Measurements from ENCODE around the gene PAGE5.

DNA sequence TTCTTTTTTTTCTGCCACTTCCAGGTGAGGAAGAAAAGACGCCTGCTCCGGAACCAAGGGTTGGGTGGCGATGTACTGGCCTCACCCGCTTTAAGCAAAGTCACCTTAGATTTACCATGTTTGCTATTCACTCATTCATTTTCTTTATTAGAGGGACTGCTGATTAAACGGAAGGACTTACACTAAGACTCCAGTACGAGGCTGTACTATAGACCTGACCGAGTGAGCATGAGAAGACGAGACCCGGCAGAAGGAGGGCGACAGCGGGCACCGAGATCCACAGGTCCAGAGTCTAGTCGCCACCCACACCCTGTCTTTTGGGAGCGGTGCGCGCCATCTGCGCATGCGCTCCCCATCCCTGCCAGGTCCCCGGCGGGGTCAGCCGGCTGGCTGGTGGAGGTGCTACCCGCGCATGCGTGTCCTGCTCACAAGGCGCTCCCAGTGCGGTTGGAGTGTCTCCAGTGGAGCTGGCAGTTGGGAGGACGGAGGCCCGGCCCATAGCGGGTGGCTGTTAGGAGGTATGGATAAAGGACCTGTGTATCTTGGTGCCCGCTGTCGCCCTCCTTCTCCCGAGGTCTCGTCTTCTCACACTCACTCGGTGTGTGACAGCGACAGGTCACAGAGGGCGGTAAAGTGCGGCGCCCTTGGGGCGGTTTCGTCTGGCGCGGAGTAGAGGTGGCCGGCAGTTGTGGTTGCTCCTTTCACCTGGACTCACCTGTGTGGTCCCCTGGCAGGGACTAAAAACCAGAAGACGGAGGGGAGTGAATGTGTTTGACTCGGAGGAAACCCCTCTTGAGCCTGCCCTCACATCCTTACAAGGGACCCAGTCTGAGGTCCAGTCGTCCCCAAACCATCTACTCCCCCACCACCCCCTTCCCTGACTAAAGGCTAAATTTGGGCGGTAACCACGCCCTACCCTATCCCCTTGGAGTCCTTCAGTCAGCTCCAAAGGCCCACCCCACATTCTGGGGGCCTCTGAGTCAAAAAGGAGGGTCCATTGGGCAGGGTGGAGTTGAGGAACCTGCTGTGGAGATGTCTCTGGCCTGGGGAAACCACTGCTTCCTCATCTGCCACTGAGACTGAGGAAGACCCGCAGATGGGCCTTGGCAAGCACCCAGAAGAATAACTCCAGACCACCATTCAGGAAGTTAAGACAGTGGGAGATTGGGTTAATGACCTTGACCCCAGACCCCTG lies 7.6 kb upstream of the HSD17B10 start:
- PRO-cap: bidirectional peak, plus-strand start at position 464 of the sequence, minus-strand start at position 319 of the sequence
- RAMPAGE, long total RNA, 2 experiments: no peak in any of the 2 experiments

DNA sequence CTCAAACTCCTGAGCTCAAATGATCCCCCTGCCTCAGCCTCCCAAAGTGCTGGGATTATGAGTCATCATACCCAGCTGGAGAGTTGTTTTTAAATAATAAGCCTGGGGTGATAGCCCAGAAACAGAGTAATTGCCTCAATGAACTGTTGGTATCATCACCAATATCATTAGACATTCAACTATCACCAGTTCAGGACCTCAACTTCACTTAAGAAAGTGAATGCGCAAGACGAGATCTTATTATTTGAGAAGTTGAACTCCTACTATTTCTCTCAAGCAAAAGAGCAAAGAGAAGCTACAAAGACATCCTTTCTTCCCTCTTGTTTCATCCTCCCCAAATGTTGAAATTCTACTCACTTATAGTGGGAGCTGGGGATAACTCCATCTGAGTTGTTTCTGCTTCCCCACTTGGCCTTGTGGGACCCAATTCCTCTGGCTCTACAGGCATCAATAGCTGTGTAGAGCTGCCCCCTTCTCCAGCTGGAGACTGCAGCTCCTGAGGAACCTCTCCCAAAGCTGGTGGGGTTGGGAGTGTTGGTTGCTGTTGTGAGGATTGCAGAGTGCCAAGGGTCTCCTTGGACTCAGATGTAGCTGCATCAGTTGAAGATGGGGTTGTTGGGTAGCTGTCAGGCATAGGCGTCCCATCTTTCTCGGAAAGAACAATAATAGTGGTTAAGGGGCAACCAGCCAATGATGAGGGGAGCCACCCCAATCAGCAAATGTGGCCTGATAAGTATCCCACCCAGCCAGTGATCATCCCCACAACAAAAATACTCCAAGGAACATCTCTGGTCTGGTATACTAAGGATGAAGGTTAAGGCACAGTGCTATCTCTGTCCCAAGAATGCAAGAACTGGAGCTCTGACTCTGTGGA lies 120.3 kb upstream of the HSD17B10 start:
- PRO-cap: no peak
- RAMPAGE, long total RNA, 2 experiments: no peak in any of the 2 experiments

DNA sequence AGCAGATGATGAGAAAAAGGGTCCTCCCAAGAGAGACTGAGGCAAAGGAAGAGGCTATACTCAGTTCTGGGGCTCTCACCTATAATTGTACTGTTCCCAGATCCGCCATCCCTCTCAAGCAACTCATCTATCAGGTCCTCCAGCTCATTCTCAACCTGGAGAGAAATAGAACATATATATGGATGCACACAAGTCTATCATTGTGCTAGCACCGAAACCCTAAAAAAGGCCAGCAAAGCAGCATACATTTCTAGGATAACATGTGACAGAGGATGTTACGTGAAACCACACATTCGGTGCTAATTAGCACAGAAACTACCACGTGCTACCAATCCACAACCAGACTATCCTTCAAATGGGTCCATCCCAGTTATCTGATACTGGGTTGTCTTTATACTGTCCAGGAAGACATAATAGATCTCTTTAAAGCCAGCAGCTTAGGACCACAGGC lies 122.8 kb downstream of the HUWE1 start:
- PRO-cap: no peak
- RAMPAGE, long total RNA, 2 experiments: no peak in any of the 2 experiments

- PRO-cap: no peak
- RAMPAGE, long total RNA, 2 experiments: no peak in any of the 2 experiments
Measured at GRCh38 chrX:53716385-53716817, 29.9 kb upstream of the HUWE1 start.

GRCh38 chrX:54043274-54043744 lies 964 bp downstream of the PHF8 start:
- PRO-cap: no peak
- RAMPAGE, long total RNA, 2 experiments: no peak in any of the 2 experiments

- PRO-cap: no peak
- RAMPAGE, long total RNA, 2 experiments: no peak in any of the 2 experiments
Measured at GRCh38 chrX:54180942-54181839, 1.9 kb downstream of the FAM120C start.

DNA sequence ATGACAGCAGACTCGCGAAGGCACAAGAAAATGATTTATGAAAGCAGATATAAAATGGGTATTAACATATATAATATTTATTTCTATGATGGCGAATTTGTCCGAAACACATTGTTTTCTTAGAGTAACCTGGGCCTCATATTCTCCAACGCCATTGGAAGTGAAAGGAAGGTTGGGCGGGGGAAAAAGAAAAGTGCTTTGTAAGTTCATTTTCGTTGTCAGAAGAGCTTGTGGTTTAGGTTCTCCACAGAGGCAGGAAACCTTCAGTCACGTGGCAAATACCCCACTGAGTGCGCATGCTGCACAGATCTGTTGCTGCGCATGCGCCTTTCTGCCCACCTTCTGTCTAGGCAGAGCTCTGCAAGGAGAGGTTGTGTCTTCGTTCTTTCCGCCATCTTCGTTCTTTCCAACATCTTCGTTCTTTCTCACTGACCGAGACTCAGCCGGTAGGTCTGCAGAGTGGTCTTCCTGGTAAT lies at the start of gene PAGE5:
TSS of gene PAGE5 (plus strand) at position 340 of the 476 bp plus-strand sequence.
- PRO-cap: no peak
- RAMPAGE, long total RNA, 2 experiments: start-site peak on the plus strand in 1 of 2 experiments, centred at position 350 of the sequence, 26 reads per replicate

DNA sequence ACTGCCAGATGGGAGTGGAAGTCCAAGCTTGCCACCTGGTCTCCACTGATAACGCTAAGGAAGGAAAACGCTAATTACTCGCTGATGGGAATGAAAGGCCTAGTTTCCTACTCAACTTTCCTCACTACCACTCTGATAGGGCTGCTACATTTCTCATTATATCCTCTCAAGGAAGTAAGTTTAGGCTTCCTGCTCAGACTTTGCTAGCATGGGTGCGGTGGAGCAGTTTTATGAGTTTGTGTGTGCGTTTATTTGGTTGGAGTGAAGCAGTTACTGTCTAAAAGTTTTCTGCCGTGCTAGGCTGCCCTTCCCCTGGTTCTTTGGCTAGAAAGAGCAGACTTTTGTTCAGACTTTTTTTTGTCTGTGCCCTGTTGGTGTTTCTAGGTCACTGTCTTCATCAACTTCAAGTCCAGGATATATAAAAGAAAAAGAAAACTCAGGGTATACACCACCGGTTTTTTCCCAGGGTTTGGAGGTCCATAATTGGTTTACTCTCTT lies 62.5 kb upstream of the PAGE3 start:
- PRO-cap: no peak
- RAMPAGE, long total RNA, 2 experiments: no peak in any of the 2 experiments

GRCh38 chrX:55342605-55343234 lies 78.0 kb upstream of the PAGE3 start:
- PRO-cap: no peak
- RAMPAGE, long total RNA, 2 experiments: no peak in any of the 2 experiments

- PRO-cap: no peak
- RAMPAGE, long total RNA, 2 experiments: no peak in any of the 2 experiments
Measured at GRCh38 chrX:55522480-55523053, 32.9 kb upstream of the USP51 start.

GRCh38 chrX:55908600-55909648 lies 191.4 kb downstream of the RRAGB start:
- PRO-cap: no peak
- RAMPAGE, long total RNA, 2 experiments: no peak in any of the 2 experiments

GRCh38 chrX:56728751-56729094 lies 320 bp upstream of the NBDY start:
- PRO-cap: no peak
- RAMPAGE, long total RNA, 2 experiments: no peak in any of the 2 experiments

DNA sequence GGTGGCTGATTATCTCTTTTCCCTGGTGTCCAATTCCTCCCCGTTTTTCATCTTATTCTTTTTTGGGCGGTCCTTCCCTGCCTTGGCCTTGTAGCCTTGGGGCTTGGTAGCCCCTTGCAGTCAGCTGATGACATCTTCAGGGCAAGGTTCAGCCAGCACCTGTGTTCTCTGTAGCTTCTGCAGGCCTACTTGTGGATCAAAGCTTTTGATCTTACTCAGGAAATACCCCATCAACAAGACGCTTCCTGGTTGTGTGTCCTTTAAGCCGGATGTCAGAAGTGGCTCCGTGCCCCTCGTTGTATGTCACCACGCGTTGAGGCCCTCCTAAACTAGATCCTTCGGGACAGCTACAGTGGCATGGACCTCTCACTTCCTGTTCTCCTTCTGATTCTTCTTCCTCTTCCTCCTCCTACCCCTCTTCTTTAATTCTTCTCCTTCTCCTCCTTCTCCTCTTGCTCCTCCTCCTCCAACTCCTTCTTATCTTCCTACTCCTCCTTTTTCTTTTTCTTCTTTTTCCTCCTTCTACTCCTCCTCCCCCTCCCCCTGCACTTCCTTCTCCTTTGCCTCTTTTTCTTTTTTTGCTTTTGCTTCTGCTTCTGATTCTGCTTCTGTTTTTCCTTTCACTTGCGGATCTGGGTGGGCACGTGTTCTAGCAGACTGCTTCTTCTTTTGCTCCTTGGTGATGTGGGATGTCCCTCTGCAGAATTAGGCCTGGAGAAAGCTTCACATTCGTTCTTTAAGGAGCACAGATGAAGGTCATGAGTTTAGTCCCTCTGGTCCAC lies 36.4 kb downstream of the NBDY start:
- PRO-cap: no peak
- RAMPAGE, long total RNA, 2 experiments: no peak in any of the 2 experiments

- PRO-cap: no peak
- RAMPAGE, long total RNA, 2 experiments: no peak in any of the 2 experiments
Measured at GRCh38 chrX:56782941-56784027, 54.2 kb downstream of the NBDY start.

DNA sequence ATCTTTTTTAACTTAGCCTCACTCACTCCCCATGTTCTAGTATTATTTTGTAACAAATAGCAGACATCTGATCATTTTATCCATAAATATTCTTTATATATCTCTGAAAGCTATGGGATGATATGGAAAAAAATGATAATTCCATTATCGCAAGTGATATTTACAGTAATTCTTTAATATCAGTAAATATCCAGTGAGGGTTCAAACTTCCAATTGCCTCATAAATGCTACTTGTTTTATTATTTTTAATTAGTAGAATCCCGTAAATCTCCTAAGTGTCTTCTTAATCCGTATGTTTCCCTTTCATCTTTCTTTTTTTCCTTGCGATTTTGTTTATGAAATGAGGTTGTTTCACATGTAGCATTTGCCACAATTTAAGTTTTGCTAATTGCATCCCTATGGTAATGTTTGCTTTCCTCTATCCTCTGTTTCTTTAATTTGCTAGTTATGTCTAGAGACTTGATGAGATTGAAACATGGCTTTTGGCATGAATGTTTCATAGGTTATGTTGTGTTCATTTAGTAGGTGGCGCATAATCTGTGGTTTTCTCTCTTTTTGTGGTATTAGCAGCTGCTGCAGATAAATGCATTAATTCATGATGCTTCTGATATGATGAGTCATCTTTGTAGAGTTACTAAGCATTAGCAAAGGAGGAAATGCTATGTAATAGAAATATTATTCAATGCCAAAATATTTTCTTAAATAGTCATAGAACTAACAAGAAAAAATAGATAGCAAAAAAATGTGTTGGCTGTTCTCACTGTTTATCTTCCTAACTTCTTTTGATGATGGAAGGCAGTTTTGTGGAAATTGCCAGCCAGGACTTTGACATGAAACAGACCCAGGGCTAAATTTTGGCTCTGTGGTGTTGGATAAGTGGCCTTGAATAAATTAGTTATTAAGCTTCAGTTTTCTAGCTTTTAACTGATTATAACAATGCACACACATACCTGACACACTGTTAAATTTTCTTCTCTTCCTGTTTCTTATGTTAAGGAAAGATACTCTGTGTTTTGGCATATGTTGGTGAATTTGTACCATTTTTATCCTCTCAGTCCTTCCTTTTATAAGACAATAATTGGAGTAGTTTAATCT lies 3.5 kb downstream of the ZXDB start:
- PRO-cap: no peak
- RAMPAGE, long total RNA, 2 experiments: no peak in any of the 2 experiments

GRCh38 chrX:64192009-64192826 lies 13.3 kb downstream of the AMER1 start:
- PRO-cap: no peak
- RAMPAGE, long total RNA, 2 experiments: no peak in any of the 2 experiments

- PRO-cap: bidirectional peak, plus-strand start at chrX:64206007, minus-strand start at chrX:64205708
- RAMPAGE, long total RNA, 2 experiments: start-site peak on the plus strand in 2 of 2 experiments, at chrX:64205955-64206011 at its widest, 30 to 31 reads per replicate
Measured at GRCh38 chrX:64205816-64206514, 457 bp upstream of the AMER1 start.

- PRO-cap: no peak
- RAMPAGE, long total RNA, 2 experiments: no peak in any of the 2 experiments
Measured at GRCh38 chrX:64931184-64931723, 45.0 kb downstream of the ZC4H2 start.

- PRO-cap: no peak
- RAMPAGE, long total RNA, 2 experiments: no peak in any of the 2 experiments
Measured at GRCh38 chrX:65671718-65672386, 4.4 kb downstream of the MSN start.

DNA sequence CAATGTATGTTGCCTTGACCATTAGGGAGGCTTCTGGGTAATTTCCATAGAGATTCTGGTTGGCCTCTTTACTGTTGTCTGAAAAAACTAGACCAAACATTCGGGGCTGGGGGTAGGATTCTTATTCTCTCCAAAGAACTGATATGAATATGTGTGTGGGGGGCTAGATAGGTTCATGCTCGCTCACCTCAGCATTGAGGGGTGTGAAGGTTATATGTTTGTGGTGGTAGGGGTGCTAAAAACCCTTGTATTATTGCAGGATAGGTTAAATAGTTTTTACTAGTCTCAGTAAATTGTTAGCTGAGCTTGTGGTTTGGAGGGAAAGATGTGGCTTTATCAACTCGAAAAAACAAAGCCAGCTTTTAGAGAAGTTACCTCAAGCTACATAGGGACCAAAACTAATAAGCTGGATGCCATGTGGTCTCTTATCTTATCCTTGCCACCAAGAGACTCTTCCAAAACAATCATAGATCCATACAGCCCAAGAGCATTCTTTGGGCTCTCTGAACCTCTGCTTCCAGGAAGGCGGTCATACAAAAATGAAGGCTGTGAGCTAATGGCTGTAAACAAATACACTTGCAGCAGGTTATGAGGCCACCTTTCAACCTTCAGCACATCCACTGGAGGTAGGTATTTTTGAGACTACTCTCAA lies 29.1 kb downstream of the MSN start:
- PRO-cap: no peak
- RAMPAGE, long total RNA, 2 experiments: no peak in any of the 2 experiments

All from prostate gland (tissue), 2 donors.